Left common carotid artery plus branches (tissue), 1 donor: ENCODE measurements around the genes DCUN1D4, KIT and PDCL2.

- PRO-cap: bidirectional peak, plus-strand start at chr4:51843174, minus-strand start at chr4:51842792; bidirectional peak, plus-strand start at chr4:51843523, minus-strand start at chr4:51843422; unidirectional peak, plus-strand start at chr4:51843523
Measured at GRCh38 chr4:51842959-51844022, at the start of gene DCUN1D4. DCUN1D4 (plus strand) TSS chr4:51843153.

DNA sequence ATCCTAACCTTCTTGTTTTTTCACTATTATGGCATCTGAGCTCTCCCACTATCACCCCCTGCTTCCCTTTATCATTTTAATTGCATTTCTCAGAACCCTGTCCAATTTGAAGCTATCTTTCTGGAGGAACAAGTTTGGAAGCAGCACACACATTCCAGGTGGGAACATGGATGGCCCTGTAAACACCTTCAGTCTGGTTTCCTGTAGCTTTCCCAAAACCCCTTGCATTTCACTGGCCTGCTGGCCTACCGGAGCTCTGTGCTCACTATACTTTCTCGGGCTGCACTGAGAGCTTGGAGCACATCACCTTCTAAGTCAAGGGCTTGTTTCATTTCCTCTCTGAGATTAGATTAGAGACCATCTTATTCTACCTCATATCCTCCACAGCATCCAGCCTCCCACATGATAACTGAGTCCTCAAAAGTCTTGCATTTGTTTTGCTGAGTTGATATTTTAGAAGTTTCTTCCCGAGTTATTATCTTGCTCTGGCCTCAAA, 147.6 kb downstream of the RASL11B start:
- PRO-cap: no peak

DNA sequence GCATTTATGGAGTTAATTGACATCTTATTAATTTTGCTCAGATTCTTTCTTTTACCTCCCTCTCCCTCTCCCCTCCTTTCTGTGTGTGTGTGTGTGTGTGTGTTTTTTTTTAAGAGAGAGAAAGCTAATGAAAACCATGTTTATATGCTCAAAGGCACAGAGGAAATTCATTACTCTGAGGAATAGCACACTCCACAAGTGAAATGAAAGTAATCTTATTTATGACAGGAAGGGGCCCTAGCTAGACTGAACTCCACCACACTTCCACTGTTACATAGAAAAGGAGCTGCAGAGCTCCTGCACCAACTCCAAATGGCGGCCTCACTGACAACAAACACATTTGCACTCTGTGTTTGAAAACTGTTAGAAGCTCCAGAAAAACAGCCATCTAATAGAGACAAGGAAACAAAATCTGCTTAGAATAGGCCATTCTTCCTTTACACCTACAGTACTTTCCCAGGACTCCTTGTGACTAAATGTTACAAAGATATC, 150.7 kb downstream of the RASL11B start:
- PRO-cap: no peak

- PRO-cap: no peak
Measured at GRCh38 chr4:53476694-53477306, 99.4 kb downstream of the FIP1L1 start.

DNA sequence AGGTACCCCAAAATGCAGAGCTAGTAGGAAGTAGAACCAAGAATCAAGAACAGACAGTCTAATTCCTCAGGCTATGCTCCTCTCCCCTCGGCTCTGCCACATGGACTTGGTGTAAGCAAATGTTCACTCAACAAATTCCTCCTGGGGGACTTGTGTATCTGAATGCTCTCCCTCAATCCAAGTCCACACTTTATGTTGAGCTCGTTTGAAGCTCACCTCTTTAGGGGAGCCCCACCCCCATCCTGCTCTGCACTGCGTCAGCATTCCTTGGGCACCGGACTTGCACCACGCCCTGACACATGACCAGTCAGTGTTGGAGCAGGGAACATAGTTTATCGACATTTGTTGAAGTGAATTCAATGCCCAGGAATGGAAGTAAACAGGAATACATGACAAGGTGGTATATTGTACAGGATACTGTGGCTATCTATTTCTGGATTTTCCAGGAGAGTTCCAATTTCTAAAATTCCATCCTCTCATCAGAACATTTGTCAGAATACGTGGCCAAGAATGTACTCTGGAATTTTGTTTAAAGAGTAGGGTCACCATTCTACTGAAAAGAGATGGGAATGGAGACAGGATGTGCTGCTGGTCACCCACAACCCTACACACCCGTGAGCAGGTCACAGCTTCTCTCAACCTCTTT, 59.9 kb upstream of the LNX1 start:
- PRO-cap: no peak

DNA sequence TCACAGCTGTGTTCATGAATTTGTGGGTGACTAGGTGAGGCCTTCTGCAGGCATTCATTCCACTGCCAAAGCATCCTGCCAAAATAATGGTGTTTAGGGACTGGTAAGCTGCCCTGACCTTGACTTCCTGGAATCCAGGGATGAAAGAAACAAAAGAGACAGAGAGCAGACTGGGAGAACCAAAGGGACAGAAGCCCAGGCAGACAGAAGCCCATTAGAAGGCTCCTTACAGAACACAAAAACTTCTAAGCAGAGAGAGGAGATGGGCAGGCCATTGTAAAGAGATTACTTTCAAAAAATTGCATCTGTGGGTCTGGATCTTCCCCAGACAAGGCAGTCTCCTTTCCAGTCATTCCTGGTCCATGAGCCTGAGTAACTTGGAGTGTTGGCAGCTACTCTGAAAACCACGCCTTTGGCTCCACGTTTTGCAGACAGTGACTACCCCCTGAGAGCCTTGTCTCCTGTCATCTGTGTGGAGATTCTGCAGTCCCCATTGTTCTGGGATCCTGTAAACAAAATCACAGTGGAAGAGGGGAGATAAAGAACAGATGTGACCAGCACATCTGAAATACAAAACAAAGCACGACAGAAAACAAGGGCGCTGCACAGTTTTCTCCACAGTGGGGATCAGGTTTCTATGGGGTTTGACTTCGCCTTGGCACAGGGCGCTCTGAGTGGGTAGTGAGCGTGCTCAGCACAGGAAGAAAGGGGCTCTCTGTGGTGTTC, 31.9 kb upstream of the PDGFRA start:
- PRO-cap: no peak

DNA sequence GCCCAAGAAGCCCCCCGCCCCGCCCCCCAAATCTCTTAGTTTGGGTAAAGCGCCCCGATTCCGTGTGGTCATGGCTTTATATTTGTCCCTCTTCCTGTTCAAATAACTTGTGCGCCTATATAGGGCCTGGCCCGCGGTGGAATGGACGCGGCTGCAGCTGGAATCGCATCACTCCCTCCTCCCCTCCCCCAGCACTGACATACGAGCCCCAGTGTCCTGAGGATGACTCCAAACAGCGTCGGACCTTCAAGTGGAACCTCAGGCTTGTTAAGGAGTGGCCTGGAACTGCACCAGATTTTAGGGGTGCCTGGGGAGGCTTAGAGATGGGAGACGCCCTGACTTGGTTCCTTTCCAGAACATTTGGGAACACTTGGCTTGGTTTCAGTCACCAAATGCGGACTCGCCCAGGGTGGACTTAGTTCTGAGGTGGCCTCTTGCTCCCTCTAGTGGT, 11.5 kb upstream of the PDGFRA start:
- PRO-cap: no peak

DNA sequence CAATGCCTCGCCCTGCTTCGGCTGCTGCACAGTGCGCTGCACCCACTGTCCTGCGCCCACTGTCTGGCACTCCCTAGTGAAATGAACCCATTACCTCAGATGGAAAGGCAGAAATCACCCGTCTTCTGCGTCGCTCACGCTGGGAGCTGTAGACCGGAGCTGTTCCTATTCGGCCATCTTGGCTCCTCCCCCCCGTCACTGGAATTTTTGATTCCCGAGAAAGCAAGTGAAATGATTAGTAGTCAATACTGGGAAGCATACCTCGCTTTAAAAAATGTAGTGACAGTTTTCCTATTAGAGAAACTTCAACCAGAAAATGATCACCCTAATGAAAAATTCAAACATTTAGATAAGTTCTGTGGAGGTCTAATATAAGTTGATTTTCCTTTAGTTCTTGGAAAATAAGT, 122.9 kb upstream of the KIT start:
- PRO-cap: no peak

GRCh38 chr4:54657153-54658235, at the start of gene KIT:
KIT (plus strand) TSS chr4:54657957.
- PRO-cap: bidirectional peak, plus-strand start at chr4:54657959, minus-strand start at chr4:54657767

- PRO-cap: no peak
Measured at GRCh38 chr4:54941125-54941487, 184.3 kb downstream of the KDR start.

- PRO-cap: no peak
Measured at GRCh38 chr4:55545470-55546244, 1.1 kb downstream of the CLOCK start.

DNA sequence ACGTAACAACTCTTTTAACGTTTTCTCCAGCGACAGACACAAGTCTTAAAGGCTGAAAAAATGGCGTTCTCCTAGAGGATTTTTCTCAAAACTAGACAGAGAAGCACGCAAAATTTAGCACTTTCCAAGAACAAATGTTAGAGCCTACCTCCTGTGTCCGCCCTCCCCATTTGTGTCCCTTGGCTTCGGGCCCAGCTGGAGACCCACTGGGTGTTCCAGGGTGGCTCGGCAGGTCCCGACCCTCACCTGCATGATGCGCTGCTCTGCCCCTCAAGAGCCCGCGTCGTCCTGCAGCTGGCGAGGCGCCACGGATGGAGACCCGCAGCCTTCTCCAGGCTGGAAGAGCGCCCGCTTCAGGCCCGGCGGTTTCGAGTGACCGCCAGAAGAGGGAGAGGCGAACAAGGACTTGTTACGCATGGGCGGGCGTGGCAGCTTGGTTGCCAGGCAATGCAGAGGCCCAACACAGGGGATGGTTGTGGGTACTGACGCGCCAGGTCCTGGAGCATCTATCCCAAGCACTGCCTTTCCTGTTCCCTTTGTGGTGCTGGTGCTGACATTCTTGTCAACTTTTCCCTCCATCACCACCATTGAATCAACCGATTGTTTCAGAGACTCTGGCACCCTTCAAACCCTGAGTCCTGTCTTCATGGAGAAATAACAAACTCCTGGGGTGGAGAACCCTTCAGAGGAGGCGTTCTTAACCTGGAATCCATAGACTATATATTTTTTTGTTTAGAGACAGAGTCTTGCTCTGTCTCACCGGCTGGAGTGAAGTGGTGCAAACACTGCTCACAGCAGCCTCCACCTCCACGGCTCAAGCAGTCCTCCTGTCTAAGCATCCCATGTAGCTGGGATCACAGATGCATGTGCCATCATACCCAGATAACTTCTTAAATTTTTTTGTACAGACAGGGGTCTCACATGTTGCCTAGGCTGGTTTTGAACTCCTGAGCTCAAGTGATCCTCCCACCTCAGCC, at the start of gene PDCL2:
PDCL2 (minus strand) TSS at position 388 of the 977 bp plus-strand sequence.
- PRO-cap: no peak

DNA sequence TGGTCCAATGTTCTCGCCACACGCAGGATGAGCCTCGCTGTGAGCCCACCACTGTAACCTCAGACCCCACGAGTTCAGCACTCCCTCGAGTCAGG, 288 bp upstream of the CRACD start:
- PRO-cap: no peak

GRCh38 chr4:56458999-56459999, 8.1 kb upstream of the SRP72 start:
- PRO-cap: no peak

DNA sequence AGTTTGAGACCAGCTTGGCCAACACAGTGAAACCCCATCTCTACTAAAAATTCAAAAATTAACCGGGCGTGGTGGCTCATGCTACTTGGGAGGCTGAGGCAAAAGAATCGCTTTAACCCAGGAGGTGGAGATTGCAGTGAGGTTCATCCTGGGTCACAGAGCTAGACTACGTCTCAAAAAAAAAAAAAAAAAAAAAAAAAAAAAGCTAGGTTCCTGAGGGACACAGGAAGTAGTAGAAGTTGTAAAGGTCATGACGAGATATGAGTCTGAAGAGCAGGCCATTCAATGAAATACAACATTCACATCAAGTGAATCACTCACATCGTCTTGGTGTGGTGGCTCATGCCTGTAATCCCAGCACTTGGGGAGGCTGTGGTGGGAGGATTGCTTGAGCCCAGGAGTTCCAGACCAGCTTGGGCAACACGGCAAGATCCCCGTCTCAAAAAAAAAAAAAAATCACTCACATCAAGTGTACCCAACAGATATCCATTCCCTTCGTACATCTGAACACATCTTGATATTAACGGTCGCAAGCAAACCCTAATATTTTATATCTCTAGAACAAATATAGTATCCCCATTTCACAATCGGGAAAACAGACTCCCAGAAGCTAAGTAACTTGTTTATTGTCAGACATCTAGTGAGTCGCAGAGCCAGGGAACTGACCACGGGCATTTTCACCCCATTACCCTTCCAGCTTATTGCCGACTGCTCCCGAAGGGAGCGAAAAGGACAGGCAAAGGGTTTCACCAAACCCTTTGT, 930 bp upstream of the SRP72 start:
- PRO-cap: no peak

DNA sequence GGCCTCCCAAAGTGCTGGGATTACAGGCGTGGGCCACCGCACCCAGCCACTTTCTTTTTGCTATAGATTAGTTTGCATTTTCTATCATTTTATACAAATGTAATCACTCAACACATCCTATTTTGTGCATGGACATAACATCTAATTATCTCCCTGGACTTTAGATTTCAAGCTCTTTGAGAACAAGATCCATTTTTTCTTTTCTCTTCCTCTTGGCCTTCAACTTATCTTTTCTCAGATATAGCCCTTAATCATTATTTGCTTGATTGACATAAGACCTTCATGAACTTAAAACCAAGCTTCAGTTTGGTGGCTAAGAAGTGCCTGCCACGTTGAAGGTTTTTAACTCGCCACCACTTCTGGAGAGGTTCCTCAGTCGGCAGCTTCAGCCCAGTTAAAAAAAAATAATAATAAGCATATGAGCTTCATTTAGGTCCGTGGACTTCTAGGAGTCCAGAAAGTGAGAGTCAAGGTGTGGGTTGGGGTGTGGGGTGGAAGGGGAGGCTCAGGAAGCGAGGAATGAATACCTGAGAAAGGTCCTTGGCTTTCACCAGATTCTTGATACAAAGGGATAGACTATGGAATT, 1.3 kb downstream of the HOPX start:
- PRO-cap: no peak

GRCh38 chr4:56799605-56800553, 21.6 kb downstream of the SPINK2 start:
- PRO-cap: no peak

- PRO-cap: no peak
Measured at GRCh38 chr4:56979028-56980100, 668 bp downstream of the POLR2B start.

- PRO-cap: no peak
Measured at GRCh38 chr4:57071144-57071932, 38.8 kb downstream of the IGFBP7 start.

DNA sequence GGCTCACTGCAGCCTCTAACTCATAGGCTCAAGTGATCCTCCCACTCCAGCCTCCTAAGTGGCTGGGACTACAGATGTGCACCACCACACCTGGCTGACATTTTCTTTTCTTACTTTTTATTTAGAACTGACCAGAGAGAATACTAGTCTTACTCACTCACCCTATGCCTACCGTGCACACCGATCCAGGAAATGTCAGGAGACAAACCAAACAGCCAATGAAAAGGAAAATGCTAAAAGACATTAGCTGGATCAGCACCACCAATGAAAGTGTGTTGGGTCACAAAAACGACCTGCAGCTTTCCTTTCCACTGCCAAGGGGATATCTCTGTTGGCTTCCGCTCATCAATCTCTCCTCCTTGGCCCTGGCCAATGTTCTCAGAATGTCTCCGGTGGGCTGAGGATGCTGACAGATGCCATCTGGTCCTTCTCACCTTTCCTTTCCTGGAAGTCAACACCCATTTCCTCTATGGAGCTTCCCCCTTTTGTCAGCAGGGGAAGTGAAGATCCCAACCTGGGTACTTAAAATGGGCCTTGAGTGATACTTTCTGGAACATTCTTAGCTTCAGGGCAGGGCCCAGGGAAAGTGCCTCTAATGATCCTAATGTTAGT, 29.5 kb downstream of the IGFBP7 start:
- PRO-cap: no peak